Karpas-422 (cell line): ENCODE results near the genes CEACAM6, DMRTC2, ATP1A3, GSK3A, TMEM145 and PSG7.

- PRO-cap = no peak
- RAMPAGE, long total RNA = no peak
Measured at GRCh38 chr19:41755143-41755955, at the start of gene CEACAM6. CEACAM6 (plus strand) TSS chr19:41755530.

- PRO-cap = no peak
- RAMPAGE, long total RNA = no peak
Measured at GRCh38 chr19:41776710-41777151, 19.7 kb upstream of the CEACAM3 start.

DNA sequence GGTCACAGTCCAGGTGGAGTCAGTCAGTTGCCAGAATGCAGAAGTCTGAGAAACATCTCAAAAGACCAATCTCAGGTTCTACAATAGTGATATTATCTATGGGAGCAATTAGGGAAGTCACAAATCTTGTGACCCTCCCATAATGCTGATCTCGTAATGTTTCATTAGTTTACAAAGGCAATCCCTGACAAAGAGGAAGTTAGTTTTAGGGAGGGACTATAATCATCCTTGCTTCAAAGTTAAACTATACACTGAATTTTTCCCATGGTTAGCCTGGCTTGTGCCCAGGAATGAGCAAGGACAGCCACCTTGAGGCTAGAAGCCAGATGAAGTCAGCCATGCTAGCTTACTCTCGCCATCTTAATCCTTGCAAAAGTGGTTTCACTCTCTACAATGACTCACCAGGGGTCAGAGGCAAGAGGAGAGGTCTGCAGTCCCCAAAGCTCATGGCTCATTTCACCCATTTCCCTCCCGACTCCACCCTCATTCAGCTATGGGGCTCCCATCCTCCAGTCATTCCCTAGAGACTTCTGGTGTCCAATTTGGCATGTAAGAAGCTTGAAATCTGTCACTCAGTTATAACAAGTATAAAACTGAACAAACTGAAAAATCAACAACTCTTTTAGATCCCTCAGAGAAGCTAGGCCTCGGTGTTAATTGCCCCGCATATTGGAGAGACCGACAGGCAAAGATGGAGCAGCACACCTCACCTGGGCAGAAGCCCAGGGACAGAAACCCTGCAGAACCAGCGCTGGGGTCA lies 5.5 kb downstream of the CEACAM3 start:
- PRO-cap = no peak
- RAMPAGE, long total RNA = no peak

GRCh38 chr19:41844493-41845559 lies at the start of gene DMRTC2:
DMRTC2 (plus strand) TSS chr19:41845042.
- PRO-cap = no peak
- RAMPAGE, long total RNA = no peak

DNA sequence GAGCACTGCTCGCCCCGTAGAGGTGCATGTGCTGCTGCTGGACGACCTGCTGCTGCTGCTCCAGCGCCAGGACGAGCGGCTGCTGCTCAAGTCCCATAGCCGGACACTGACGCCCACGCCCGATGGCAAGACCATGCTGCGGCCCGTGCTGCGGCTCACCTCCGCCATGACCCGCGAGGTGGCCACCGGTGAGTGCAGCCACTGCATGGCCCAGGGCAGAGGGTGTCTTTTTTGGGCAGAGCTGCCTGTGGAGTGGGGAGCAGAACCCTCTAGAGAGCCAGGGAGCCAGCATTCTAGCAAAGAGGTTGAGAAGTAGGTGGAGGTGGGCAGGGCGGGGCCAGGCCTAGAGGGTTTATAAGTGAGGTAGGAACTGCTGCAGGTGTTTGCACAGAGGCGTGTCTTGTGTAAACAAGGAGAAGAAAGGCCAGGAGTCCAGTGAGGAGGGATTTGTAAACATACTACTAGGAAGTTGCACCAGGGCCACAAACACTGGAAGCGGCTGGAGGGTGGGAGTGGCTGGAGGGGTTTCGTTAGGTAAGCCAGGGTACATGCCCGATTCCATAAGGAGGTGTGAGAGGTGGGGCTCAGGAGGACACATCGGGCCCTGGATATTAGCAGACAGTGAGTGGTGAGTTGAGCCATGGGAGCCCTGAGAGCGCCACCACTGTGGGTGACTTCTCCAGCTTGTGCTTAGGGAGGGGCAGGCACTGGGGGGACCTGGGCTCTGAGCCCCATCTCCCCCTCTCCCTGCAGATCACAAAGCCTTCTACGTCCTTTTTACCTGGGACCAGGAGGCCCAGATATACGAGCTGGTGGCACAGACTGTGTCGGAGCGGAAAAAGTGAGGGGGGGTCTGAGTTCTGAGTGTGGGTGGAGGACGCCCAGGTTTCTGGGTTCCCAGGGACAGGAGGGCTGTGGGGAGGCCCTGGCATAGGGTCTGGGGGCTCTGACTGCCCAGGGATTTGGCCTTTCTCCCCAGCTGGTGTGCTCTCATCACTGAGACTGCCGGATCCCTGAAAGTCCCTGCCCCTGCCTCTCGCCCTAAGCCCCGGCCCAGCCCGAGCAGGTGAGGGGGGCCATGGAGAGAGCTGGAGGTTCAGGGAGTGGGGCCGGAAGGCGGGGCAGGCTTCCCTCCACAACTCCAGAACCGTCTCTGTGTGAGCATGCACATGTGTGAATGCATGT lies 21.6 kb downstream of the ARHGEF1 start:
- PRO-cap = no peak
- RAMPAGE, long total RNA = no peak

- PRO-cap = no peak
- RAMPAGE, long total RNA = no peak
Measured at GRCh38 chr19:41967176-41967473, 8.0 kb upstream of the RABAC1 start.

GRCh38 chr19:41993922-41994595 lies at the start of gene ATP1A3:
ATP1A3 (minus strand) TSS chr19:41994230.
- PRO-cap = unidirectional peak, minus-strand start at chr19:41994039; unidirectional peak, minus-strand start at chr19:41994230
- RAMPAGE, long total RNA = no peak

- PRO-cap = no peak
- RAMPAGE, long total RNA = no peak
Measured at GRCh38 chr19:42078756-42079445, 2.9 kb downstream of the ZNF574 start.

GRCh38 chr19:42207655-42208473 lies 9.6 kb downstream of the DEDD2 start:
- PRO-cap = no peak
- RAMPAGE, long total RNA = no peak

GRCh38 chr19:42242479-42243404 lies at the start of gene GSK3A:
GSK3A (minus strand) TSS chr19:42242602.
- PRO-cap = bidirectional peak, plus-strand start at chr19:42242739, minus-strand start at chr19:42242576; unidirectional peak, plus-strand start at chr19:42243332
- RAMPAGE, long total RNA = no peak

- PRO-cap = unidirectional peak, plus-strand start at chr19:42281306
- RAMPAGE, long total RNA = no peak
Measured at GRCh38 chr19:42281122-42281703, 12.2 kb downstream of the CIC start.

DNA sequence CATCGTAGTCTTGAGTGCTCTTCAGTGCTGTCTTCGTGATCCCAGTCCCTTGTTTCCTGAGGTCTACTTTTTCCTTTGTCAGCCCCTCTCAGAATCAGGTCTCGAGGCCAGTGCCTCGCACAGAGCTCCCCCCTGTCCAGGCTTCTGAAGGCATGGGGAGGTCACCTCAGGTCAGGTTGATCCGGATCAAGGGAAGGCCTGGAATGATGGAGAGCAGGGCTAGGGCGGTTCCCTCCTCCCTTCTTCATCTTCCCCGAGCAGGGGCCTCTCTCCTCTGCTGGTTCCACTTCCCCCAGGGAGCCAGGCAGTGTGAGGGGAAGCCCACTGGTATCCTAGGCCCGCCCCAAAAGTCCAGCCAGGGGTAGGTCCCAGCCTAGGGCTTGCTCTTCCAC lies 16.4 kb downstream of the CIC start:
- PRO-cap = no peak
- RAMPAGE, long total RNA = no peak

DNA sequence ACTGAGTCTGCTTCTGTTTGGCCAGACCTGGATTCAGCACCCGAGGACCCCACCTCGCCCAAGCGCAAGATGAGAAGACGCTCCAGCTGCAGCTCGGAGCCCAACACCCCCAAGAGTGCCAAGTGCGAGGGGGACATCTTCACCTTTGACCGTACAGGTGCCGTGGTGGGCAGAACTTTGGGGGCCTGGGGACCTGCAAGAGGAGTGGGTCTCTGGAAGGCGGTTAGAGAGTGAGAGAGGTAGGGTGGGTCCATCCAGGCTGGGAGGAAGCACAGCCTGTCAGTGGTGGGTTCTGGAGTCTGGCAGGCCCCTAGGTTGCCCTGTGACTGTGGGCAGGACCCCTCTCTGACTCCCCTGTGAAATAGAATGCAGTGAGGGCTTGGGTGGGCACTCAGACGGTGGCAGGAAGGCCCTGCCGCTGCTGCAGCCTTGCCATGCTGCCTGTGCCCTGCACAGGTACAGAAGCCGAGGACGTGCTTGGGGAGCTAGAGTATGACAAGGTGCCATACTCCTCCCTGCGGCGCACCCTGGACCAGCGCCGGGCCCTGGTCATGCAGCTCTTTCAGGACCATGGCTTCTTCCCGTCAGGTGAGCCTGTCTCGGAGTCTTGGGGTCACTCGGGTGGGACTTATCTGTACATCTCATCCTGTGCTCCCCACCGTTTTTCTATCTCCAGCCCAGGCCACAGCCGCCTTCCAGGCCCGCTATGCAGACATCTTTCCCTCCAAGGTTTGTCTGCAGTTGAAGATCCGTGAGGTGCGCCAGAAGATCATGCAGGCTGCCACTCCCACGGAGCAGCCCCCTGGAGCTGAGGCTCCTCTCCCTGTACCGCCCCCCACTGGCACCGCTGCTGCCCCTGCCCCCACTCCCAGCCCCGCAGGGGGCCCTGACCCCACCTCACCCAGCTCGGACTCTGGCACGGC lies 7.5 kb upstream of the PRR19 start:
- PRO-cap = no peak
- RAMPAGE, long total RNA = no peak

- PRO-cap = no peak
- RAMPAGE, long total RNA = no peak
Measured at GRCh38 chr19:42313020-42314058, at the start of gene TMEM145. TMEM145 (plus strand) TSS chr19:42313309.

DNA sequence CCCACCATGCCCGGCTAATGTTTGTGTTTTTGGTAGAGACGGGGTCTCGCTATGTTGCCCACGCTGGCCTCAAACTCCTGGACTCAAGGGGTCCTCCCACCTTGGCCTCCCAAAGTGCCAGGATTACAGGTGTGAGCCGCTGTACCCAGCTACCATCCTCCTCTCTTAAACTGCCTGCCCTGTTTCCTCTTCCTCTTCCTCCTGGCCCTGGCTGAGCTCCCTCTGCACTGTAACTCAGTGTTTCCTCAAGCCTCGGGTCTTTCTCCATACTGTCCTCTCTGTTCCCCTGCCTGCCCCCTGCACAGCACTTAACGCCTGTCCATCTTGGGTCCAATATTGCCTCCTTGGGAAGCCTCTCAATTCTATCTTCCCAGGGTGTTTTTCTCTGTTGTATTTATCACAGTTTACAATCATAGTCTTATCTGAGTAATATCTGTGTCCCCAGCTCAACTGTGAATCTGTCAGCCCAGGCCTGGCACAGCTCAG lies 6.1 kb downstream of the LIPE start:
- PRO-cap = no peak
- RAMPAGE, long total RNA = no peak

DNA sequence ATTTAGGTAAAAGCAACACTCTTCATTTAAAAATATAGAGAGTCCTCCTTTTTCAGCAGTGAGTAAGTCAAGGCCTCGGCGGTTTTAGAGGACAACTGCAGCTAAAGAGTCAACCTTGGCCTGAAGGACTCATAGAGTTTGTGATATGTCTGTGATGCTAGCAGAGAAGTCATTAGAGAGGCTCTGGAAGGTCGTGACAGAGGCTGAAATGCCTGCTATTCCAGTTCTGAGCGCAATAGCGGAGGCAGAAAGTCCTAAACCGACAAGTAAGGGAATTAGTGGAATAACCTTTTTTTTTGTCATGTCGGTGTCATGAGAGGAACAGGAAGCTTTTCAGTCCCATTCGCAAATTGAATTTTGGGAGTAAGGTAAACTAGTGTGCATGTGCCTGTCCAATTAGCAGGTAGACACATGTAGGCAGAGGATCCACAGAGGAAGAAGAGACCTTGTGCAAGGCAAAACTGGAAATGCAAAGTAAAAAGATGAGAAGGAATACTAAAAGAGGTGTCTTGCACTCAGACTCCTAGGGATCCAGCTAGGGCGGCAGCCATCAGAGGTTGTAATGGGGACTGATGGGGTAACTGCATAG lies 5.2 kb upstream of the CXCL17 start:
- PRO-cap = no peak
- RAMPAGE, long total RNA = no peak

DNA sequence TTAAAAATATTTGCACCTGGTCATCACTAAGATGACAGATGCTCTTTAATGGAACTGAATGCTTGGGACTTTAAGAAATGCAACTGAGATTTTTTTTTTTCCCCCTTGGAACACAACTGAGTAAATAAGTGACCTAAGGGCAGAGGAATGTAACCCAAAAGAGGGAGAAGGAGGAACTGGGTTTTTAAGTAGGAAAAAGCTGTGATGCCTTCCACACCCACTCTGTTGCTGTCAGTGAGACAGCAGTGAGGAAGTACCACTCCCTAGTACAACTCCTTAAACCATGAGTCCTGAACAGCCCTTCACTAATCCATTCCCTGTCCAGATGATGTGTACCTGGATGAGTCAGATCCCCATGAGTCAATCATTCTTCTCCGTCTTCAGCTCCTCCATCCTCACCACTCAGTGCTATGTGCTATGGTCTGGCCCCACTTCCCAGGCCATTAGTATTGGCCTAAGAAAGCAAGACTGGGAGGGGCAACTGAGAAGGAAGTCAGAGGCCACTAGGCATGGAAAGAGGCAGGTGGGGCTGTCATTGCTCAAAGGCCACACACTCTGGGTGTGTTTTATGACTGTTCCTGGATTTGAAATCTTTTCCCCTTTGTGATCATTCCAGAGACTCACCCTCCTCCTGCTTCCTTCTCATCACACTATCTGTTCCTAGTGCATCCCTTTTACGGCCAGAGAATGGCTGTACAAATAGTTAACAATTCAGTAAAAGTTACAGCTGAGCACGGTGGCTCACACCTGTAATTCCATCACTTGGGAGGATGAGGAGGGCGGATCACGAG lies 13.0 kb upstream of the CXCL17 start:
- PRO-cap = no peak
- RAMPAGE, long total RNA = no peak

DNA sequence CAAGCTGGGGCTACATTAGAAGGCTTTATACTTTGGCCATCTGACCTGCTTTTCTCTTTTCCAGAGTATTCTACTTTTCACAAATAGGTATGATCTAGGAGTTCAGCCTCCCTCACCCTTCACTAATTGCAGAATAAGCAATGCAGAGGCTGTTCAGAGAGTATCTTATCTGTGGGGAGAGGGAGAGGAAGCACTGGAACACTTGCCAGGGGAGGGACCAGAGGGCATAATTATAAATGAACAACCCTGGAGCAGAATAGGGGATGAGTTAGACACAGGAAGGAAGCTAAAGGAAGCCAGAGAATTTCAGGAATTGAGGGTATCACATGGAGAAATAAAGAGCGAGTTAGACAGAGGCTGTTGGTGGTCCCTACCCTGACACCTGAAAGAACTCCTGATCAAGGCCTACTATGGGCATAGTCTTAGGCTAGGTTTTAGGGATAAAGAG lies 29.9 kb downstream of the CEACAM1 start:
- PRO-cap = no peak
- RAMPAGE, long total RNA = no peak

- PRO-cap = no peak
- RAMPAGE, long total RNA = no peak
Measured at GRCh38 chr19:42936993-42937508, at the start of gene PSG7. PSG7 (minus strand) TSS chr19:42937207.

DNA sequence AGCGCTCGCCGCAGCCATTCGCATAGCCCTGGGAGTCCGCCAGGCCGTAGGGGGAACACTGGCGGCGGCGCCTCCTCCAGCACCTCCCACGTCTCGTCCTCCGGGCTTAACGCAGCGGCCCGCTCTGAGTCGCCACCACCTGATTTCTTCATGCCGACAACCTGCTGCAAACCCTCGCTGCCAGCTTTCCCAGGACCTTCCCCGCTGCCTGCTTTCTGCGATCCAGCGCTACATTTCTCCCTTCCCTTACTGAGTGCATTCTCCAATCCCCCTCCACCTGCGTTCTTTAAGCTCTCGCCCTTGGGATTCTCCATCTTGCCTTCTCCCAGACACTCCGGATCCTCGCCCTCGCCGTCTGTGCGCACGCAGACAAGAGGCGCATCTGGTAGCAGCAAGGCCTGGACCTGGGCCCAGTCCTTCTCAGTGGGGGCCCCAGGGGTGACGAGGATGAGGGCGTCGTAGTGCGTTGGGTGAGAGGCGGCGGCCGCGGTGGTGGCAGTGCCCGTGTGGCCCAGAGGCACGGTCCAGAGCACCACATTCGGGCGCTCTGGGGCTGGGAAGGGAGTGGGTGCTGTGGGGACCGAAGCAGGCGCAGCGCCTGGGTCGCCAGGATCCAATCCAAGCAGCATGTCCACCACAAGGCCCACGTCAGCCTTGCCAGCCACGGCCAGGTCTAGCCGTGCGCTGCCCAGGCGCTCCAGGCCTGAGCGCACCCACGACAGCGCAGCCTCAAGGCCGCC lies 3.2 kb downstream of the IRGQ start:
- PRO-cap = no peak
- RAMPAGE, long total RNA = no peak